ENCODE results near the gene BPNT1.

DNA sequence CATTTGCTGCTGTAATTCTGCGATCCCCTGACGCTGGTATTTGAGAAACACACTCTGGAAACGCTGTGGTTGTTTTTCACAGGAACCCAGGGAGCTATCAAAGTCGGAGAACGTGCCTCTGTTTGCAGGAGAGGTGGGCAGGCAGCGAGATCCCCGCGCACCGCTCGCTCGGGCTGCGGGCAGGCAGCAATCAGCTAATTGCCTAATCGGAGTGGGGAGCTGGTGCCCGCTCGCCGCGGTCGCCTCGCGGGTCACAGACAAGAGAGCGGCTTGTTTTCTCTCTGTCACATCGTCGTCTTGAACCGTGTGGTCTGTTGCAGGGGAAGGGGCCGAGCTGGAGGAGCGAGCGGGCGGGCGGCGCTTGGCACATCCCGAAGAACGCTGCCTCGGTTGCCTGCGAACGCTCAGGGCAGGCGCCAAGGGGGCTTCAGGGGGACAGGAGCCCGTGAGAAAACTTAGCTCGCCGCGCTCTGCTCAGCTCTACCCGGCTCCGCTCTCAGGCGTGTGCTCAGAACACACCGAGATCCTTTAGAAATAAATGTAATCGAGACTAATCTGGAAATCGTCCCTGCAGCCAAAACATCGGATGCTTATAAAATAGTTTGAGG, 93.7 kb upstream of the SMYD2 start:
- RRBS = no CpG with 5 or more reads among the region's 47 CpGs

DNA sequence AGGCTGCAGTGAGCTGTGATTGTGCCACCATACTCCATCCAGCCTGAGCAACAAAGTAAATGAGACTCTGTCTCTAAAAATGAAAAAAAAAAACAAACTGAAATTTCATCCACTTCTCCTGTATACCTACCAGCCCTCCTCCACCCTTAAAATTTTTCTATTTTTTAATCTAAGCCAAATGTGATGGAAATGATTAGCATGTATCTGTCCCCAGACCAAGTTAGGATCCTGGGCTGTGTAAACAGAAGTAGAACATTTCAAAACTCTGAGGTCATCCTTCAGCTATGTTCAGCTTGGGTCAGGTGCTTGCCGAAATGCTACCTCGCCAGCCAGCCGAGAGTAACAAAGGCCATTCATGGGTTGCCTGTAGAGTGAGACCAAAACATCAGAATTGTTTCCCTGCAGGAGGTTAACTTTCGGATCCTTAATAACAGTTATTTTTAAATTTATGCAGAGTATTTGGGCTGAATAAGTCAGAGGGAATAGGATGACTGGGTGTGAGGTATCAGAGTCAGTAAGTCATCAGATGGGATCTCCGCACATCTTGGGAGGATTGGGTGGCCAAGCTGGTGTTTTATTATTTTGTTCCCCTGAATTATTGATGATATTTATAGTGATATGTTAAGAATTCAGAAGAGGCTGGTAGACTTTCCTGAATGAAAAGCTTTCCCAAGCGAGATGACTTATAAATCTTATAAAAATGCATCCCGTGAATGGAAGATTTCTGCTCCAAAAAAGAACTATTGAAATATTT, 35.6 kb downstream of the SMYD2 start:
- RRBS = no CpG with 5 or more reads among the region's 7 CpGs

DNA sequence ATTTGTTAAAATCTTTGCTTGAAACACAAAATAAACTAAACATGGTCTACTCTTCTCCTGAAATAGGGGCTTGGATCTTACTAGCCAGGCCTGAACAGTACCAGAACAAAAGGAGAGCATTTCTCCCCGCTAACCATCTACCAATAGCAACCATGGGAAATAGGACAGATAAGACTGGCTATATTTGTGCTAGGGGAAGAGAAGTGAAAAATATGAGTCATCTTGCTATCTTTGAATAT, 81.1 kb downstream of the SMYD2 start:
- RRBS = no CpG with 5 or more reads among the region's 1 CpG

- RRBS = no CpG with 5 or more reads among the region's 5 CpGs
These were observed 34.2 kb downstream of the PTPN14 start for GRCh38 chr1:214517017-214517847.

- RRBS = no CpG with 5 or more reads among the region's 3 CpGs
These were observed 23.8 kb upstream of the KCTD3 start for GRCh38 chr1:215543161-215543839.

- RRBS = no CpG with 5 or more reads among the region's 2 CpGs
These were observed 14.6 kb downstream of the KCTD3 start for GRCh38 chr1:215581688-215582181.

GRCh38 chr1:216531794-216531999, 108.4 kb upstream of the USH2A start:
- RRBS = no CpG with 5 or more reads among the region's 2 CpGs

DNA sequence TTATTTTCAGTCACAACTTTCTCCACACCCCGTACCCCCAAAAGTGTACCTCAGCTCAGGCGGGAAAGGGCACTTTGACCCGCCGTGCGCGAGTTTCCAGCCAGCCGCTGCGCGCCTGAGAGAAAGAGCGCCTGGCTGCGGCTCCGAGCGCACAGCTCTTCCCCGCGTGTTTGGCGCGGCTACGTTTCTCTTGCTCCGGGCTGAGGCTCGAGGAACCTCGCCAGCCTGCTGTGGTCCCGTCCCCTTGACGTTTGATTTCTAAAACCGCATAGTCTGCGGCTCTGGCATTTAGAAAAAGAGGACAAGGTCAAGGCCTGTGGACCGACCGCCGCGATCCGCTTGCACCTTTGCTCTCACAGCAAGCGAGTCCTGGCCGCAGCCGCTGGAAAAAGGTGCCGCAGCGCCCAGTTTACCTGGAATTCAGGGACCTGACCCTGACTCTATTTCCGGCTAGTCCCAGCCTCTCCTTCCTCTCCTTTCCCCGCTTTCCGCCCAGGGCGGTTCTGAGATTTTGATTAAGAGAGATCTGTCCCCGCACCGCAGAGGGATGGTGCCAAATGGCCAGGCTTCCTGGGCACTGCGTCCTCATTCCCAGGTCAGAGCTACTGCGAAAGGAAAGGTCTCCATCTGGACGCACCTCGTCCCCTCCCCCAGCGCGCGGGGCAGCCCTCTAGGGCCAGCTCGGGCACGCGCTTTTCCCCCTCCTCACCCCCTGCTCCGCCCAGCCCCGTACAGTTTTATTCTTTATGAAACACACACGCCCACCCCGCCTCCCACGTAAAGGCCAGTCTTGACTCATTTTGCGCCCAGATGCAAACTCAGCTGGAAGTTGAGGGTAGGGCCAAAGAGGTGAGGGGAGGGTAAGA, 411.5 kb upstream of the ESRRG start:
- RRBS = no CpG with 5 or more reads among the region's 57 CpGs

- RRBS = no CpG with 5 or more reads among the region's 10 CpGs
These were observed 4.9 kb downstream of the TGFB2 start for GRCh38 chr1:218349918-218350467.

DNA sequence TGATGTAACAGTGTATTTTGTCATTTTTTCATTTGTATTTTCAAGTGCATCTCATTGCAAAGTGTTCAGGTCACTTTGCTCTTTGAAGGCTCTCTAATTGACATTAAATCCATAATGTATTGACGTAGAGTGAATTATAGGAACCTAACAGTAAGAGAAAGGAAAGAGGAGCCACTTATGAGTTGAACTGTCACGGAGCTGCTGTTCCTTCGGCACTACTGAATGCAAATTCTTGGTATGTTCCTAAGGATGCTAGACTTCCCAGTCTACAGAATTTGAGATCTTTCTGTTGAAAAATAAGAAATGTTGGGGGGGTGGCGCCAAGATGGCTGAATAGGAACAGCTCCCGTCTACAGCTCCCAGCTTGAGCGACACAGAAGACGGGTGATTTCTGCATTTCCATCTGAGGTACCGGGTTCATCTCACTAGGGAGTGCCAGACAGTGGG, 89.3 kb downstream of the SLC30A10 start:
- RRBS = no CpG with 5 or more reads among the region's 8 CpGs

GRCh38 chr1:219940862-219941235, 12.5 kb upstream of the SLC30A10 start:
- RRBS = no CpG with 5 or more reads among the region's 3 CpGs

DNA sequence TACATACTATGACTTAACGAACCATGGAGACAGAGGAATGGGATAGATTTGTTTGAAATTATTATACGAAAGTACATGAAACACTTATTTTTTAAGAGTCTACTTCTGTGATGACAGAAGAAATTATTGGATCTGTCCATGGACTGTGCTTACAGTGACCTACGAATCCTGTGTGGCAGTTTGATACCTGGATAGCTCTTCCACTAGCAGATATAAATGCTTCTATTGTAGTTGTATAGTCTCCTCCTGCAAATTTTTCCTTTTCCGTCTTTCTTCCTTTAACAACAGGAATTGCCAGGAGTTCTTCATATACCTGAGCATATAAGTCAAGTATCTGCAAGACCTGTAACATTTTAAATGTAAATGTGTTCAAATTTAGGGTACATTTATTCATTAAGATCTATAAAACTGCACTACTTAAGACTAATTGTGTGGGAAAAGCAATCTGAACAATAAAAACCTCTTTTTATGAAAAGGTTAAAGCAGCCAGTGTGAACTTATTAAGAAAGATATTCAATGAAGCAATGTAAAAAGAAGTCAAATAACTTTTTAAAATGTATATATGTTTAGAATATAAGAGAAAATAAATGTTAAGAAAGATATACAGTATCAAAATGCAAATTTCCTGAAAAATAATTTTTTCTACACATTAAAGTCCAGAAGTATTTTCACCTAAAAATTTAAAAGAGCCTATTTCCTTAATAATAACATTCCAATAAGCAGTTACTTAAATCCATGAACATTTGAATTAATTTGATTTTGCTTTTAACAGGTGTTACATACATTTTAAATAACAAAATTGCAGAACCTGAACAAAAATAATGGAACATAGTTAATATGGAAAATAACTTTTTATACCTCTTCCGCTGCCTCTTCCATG, 51.8 kb upstream of the SLC30A10 start:
- RRBS = no CpG with 5 or more reads among the region's 5 CpGs

- RRBS = no CpG with 5 or more reads among the region's 3 CpGs
These were observed 24.1 kb downstream of the EPRS1 start for GRCh38 chr1:220022237-220022551.

GRCh38 chr1:220089604-220090194, at the start of gene BPNT1:
Gene BPNT1 (minus strand): TSS chr1:220089788.
- RRBS = no CpG with 5 or more reads among the region's 25 CpGs

- RRBS = no CpG with 5 or more reads among the region's 8 CpGs
These were observed 405 bp upstream of the RAB3GAP2 start for GRCh38 chr1:220272736-220272979.

- RRBS = 2% methylated on average over 4 of the region's 6 CpGs
These were observed 28.1 kb upstream of the RAB3GAP2 start for GRCh38 chr1:220300336-220300838.

GRCh38 chr1:220475118-220475598, 52.8 kb upstream of the MARK1 start:
- RRBS = no CpG with 5 or more reads among the region's 9 CpGs

- RRBS = under 1% methylated on average over 42 of the region's 77 CpGs
These were observed 869 bp downstream of the MARK1 start for GRCh38 chr1:220528515-220529495.

DNA sequence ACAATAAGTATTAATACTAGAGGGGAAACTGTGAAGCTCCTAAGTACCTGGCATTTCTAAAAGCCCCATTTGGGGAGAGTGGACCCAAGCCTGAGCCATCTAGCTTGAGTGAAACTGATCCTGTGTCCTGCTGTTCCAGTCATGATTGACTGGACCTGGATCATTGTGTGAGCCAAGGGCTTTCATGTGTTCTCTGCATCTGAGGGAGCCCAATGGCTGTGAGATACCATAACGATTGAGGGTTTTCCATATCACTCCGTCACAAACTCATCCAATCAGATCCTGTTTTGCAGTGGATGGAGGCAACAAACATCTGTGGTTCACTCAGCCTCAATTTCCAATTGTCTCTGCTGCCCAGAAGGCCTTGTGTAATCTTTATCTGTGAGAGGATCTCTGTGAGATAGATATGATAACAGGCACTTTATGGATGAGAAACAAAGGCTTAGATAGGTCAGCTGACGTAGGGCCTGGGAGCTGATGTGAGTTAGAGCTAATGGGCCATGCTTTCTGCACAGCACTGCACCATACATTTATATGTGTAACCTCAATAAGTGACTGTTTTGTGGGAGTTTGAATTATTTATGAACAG, 3.3 kb upstream of the MTARC1 start:
- RRBS = no CpG with 5 or more reads among the region's 3 CpGs

DNA sequence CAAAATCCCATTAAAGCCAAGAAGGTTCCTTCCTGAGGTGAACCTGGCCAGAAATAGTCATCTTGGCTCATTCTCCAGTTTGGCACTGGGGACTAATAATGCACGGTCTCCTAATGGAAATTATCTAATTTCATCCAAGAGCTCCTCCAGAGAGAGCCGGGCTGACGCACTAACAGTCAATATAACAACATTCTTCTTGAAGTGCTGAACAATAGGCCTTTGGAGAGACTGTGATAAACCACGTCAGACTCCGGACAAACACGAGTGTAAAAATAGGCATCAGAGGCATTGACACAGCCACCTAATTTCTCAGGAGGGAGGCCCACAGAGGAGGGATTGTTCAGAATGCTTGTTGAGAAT, 35.5 kb upstream of the HLX start:
- RRBS = 6% methylated on average over 4 of the region's 6 CpGs

All from cardiac fibroblast (primary cell).